A172 (cell line): ENCODE data around the genes SLC22A10, PLAAT5 and RTN3.

GRCh38 chr11:63241101-63241564 is 2.3 kb downstream of the SLC22A25 start:
- RAMPAGE, long total RNA: no peak

DNA sequence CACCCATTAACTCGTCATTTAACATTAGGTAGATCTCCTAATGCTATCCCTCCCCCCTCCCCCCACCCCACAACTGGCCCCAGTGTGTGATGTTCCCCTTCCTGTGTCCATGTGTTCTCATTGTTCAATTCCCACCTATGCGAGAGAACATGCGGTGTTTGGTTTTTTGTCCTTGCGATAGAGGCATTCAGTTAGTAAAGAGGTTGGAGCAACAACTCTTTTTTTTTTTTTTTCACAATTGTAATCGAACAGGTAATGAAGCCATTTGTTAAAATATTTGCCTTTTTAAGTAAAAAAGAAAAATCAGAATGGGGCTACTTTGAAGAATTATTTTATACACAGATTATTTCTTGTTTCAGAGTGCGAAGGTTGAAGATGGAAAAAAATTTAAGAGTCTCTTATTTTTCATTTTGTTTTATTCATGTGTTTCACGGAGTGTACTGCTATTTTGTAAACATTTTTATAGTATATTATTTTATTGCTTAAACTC is 2.2 kb upstream of the SLC22A25 start:
- RAMPAGE, long total RNA: no peak

GRCh38 chr11:63289853-63290111 is at the start of gene SLC22A10:
TSS of gene SLC22A10 (plus strand) at chr11:63289903.
- RAMPAGE, long total RNA: no peak

GRCh38 chr11:63490166-63491455 is at the start of gene PLAAT5:
TSS of gene PLAAT5 (minus strand) at chr11:63491167.
- RAMPAGE, long total RNA: no peak

DNA sequence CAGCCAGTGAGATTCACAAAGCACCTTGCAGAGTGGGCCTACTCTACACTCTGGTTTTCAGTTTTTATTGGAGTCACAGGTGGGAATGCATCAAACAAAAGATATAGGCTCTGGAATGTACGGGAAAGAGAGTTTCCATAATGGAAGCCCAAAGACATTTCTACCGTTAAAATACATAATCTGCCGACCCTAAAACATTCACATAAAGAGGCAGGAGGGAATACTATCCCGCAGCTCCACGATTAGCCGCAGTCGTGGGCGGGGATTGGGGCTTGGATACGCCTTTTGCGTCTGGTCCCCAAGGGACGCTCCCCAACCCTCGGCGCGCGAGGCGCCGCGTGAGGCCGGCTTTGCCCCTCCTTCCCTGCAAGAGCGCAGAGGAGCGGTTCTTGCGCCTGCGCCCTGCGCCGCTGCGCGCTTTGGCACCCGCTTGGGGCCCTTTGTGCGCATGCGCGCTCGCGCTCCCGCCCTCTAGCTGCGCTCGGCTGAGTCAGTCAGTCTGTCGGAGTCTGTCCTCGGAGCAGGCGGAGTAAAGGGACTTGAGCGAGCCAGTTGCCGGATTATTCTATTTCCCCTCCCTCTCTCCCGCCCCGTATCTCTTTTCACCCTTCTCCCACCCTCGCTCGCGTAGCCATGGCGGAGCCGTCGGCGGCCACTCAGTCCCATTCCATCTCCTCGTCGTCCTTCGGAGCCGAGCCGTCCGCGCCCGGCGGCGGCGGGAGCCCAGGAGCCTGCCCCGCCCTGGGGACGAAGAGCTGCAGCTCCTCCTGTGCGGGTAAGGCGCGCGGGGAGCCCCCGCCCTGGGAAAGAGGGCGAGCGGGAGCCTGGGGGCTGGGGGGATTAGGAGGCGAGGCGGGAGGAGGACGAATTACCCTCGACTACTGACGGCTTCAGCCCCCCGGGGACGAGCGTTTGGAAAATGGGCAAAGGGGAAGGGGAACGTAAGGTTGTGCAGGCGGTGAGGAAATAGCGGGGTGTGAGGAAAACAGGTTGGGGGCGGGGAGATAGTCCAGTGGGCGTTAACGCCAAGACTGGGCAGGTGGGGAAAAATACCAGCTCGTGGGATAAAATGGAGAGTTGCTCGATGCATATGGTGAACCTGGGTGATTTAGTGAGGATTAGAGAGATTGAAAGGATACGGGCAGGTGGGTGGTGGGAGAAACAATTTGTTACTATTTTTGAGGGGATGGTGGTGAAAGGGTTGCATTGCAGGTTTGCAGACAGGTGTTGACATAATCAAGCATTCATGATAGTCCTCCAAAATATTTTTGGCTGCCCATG is at the start of gene RTN3:
Gene RTN3 (plus strand): TSS at position 497 of the 1,281 bp plus-strand sequence.
- RAMPAGE, long total RNA: start-site peak on the plus strand centred at position 509 of the sequence, 31 bp wide, 149 and 107 reads in 2 replicates; start-site peak on the plus strand centred at position 608 of the sequence, 46 bp wide, 227 and 93 reads in 2 replicates

GRCh38 chr11:63767969-63768577 is 502 bp downstream of the ZFTA start:
- RAMPAGE, long total RNA: no peak

GRCh38 chr11:63817776-63818359 is 4.6 kb downstream of the SPINDOC start:
- RAMPAGE, long total RNA: no peak

DNA sequence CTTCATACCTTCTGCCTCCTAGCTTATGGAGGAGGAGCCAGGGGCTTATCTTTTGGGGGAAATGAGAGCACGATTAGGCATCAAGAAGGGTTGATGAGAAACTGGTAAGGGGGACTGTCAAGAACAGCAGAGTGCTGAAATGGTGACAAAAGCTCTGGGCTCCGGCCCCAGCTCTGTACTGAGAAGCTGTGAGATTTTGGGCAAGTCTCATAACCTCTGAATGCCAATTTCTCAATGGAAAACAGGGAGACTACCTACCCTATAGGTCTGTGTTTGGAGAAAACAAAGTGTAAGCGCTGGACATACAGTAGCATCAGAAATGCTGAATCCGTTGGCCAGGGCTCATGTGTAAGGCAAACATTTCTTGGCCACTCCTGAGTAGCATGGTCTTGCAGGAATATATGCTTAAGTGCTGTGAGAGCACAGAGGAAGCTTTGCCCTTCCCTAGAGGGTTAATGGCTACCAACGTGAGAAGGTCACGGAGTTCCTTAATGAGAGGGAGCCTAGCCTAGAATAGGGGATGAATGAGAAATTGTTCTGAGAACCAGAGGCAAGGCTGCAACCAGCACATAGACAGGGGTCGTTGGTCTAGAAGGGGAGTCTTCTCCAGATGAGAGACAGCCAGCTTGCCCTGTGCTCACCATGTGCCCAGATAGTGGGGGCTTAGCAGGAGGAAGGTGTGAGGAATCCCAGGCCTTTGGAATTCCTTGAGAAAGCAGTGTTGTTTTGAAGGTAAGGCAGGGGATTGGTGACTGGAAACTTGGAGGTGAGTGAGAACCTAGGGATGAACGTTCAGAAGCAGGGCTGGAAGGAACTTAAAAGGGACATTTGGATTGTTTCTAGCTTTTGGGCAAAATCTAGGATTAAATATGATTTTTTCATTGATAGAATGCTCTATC is 29.6 kb downstream of the RCOR2 start:
- RAMPAGE, long total RNA: no peak

DNA sequence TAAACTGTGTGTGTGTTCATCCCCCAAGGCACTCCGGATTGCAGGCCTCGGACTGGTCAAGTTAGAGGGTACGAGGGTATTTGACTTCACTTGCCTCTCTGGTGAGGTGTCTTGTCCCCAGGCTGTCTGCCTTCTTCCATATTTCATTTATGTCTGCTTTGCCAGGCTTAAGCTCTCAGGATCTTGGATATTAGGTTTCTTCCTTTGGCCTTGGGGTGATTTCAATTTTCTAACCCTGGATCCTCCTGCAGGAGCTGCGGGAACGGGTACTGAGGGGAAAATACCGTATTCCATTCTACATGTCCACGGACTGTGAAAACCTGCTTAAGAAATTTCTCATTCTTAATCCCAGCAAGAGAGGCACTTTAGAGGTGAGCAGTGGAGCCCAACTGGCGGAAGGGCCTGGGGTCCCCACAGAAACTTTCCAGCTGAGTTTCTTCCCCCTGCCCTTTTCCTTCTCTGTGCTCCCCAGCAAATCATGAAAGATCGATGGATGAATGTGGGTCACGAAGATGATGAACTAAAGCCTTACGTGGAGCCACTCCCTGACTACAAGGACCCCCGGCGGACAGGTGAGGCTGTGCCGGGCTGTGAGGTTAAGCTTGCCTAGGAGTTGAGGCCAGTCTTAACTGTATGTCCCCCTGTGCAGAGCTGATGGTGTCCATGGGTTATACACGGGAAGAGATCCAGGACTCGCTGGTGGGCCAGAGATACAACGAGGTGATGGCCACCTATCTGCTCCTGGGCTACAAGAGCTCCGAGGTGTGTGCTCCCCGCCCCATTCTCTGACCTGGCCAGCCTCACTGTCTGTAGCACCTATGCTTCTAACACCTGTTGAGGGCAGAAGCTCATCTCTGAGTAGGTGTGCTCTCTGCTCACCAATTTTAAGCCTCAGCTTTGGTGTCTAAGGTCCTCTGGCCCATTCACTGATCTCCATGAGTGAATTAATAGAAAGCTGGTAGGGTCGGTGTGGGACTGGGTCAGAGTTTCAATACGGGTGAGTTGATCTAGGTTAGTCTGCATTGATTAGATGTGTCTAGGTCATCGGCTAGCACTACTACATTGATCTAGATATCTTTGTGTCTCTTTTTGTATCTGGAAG is 16.3 kb downstream of the RCOR2 start:
- RAMPAGE, long total RNA: no peak

- RAMPAGE, long total RNA: no peak
Measured at GRCh38 chr11:63908635-63909145, 8.3 kb downstream of the RCOR2 start.

DNA sequence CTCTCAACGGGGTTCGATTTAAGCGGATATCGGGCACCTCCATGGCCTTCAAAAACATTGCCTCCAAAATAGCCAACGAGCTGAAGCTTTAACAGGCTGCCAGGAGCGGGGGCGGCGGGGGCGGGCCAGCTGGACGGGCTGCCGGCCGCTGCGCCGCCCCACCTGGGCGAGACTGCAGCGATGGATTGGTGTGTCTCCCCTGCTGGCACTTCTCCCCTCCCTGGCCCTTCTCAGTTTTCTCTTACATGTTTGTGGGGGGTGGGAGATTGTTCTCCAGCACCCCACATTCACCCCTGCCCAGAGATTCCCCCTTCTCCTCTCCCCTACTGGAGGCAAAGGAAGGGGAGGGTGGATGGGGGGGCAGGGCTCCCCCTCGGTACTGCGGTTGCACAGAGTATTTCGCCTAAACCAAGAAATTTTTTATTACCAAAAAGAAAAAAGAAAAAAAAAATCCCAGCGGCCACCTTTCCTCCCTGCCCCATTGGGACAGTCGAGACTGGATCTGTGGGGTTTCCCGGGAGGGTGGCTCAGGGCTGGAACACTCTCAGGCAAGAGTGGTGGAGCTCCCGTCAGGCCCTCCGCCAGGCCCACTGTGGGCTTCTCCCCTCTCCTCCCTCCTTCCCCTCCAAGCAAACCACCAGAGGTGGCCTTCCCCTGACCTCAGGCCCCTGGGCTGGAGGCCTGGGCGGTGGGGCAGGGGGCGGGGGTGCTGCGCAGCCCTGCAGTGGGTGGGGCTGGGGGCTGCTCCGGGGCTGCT is 7.6 kb downstream of the RCOR2 start:
- RAMPAGE, long total RNA: no peak

- RAMPAGE, long total RNA: no peak
Measured at GRCh38 chr11:63916271-63916751, 653 bp downstream of the RCOR2 start.

DNA sequence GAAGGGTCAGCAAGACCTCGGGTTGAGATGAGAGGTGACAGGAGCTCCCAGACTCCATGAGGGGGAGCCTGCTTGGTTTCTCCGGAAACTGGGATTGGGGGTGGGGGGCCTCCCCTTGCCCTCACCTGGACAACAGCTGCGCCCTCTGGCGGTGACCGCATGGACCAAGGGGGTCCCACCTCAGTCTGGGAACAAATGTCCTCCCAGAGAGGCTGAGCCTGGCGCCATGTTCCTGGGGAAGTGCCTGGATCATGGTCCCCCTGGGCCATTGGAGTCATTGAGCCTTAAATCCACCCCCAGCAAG is 4.1 kb upstream of the RCOR2 start:
- RAMPAGE, long total RNA: no peak

DNA sequence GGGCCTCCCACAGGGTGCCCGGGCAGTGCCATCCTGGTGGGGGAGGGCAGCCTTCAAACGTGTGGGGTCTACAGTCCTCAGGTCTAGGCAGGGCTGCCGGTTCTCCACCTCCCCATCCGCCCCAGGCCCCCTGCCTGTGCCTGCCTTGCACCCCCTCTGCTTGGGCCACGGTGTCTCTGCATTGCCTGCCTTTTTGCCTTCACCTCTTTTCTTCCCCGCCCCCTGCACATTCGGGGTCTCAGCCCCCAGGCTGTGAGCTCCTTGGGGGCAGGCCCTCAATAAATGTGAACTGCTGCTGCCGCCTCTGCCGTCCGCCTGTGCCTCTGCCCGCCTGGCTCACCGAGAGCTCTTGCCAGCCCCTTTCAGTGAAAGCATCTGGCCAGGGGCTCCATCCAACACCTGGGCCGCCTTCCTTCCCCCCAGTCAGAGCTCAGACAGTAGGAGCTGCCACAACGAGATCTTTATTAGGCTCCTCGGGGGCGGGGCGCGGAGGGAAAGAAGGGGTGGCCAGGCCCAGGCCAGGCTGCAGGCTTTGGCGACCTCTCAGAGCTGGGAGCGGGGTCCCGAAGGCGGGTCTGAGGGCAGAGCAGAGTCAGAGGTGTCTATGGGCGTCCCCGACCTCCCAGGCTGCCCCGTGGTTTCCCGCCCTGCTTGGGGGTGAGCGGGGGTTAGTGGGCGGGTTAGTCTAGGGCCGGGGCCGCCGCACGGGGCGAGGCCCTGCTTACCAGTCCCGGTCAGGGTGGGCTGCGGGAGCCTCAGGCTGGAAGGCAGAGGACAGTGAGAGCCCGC is 12.1 kb downstream of the OTUB1 start:
- RAMPAGE, long total RNA: no peak

- RAMPAGE, long total RNA: no peak
Measured at GRCh38 chr11:64226429-64227083, 482 bp downstream of the NUDT22 start.

DNA sequence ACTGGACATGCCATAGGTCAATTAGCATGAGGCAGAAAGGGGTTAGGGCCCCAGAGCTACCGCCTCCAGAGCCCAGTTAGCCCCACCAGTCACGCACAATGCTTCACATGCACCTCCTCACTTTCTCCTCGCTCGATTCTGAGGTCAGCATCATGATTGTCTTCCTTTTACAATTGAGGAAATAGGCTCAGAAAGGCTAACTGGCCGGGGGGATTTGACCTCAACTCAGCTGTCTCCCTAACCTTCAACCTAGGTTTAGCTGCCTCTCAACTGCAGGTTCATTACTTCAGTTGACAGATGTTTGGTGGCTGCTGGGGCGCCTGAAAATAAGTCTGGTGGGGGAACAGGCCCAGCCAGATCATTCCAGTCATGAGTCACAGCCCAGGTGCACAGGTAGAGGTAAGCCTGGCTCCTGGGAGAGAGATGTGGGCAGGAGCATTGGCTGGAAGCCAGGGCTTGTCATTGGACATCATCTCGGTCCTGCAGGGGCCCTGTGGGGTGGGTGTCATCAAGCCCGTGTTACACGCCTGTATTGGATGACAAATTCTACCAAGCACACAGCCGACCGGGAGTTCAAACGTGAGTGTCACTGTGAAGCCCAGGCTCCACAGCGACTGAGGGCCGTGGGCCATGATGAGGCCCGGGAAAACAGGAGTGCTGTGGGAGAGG is 625 bp upstream of the ENSG00000286264 start:
- RAMPAGE, long total RNA: no peak

DNA sequence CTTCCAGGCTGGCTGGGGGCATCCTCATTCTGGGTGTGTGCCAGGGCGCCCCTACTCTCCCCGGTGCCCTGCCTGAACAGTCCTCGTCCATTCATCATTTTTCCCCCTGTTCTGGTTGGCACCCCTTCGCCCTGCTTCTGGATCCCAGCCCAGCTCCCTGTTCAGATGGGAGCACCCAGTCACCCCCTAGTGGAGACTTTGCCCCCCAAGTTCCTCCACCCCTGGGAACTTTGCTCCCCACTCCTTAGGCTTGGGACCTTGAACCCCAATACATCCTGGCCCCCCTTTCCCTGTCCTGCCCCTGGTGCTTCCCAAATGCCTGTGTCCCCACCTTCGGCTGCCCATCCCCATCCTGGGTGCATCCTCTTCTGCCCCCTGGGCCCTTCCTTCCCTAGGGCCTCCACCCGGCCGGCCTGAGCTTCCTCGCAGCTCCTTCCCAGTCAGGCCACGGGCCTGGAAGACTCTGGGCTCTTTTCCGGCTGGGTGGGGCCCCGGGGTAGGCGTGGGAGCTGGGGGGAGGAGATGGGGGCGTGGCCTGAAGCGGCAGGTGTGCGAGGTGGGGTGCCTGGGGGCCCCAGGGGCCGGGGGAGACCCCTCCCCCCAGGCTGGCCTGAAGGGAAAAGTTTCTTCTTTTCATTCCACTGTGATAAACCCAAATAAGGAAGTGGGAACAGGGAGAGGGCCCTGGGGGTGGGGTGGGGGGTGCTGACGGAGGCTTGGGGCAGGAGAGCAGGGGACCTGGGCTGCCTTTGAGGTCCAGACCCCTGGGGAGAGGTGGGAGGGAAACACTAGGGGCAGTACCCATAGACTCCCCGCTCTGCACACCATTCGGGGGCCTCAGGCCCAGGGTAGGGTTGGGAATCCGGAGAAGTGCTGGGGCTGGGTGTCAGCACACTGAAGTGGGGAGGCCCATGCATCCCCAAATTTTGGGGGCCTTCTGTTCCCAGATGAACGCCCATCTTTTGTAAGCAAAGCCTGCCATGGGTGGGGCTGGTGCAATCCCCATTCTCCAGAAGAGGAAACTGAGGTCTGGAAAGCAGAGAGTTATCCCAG is 1.1 kb downstream of the PLCB3 start:
- RAMPAGE, long total RNA: start-site peak on the minus strand centred at position 452 of the sequence, 28 bp wide, 39 and 31 reads in 2 replicates

- RAMPAGE, long total RNA: no peak
Measured at GRCh38 chr11:64294518-64295028, 3.5 kb downstream of the KCNK4 start.

GRCh38 chr11:64306974-64307594 is 1.8 kb downstream of the ESRRA start:
- RAMPAGE, long total RNA: no peak

- RAMPAGE, long total RNA: no peak
Measured at GRCh38 chr11:64331638-64332256, 8.3 kb upstream of the CCDC88B start.